Diencephalon (tissue), 2 donors: ENCODE measurements around the gene CALD1.

DNA sequence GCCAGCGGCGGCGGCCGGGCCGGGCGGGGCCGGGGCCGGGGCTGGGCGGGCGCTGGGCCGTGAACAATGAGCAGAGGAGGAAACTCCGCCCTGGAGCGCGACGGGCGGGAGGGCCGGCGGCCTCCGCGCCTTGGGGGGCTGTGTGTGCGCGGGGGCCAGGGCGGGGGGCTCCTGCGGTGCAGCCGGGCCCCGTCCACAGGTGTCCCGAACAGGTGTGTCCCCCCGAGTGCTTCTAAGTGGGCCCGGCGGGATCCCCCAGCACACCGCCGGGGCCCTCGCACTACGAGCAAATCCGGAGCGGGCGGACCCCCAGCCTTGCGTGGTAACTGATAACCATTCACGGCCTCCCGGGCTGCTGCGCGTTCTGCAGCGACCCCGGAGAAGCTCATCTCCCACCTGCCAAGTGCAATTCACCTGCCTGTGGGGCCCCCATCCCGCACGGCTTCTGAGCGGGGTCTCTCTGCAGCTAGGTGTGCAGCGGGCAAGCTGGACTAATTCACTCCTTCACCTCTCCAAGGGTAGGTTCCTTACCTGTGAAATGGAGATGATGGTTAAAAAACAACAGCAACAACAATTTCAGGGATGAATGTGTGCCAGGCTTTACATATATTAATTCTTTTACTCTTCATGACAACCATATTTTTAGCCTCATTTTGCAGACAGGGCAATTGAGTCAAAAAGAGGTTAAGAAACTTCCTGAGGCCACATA is 437 bp upstream of the PODXL start:
- RAMPAGE, long total RNA, result no peak

DNA sequence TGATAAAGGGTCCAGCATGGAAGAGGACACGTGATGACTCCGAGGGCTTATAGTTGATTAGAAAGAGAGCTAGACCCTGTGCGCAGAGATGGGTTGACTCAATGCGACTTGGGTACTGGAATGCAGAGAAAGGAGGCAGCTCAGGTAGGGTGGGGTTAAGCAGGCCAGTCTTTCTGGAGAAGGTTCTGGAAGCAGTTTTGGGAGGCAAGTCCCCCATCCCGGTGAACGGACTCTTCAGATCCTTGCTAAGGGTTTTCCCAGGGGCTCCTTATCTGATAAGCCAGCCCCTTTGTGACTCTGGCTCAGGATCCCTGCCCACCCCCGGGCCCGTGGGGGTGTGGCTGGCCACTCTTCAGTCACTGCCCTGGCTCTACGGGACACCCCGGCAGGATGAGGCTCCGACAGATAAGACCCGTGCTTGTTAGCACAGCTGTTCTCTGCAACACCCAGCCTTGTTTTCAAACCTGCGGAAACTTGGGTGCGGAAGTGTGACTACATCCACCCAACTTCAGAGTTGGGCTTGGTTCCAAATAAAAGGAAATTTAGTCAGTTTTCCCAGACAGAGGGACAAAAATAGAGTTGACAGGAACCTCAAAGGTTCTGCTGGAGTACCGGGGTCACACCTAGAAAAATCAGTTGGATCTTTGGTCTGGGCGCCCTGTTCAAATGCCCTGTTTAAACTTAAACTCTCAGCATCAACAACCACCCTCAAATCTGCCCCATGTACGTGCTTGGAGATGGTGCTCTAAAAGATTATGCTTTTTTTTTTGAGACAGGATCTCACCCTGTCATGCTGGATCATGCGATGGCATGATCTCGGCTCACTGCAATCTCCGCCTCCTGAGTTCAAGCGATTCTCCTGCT is 66.8 kb upstream of the PODXL start:
- RAMPAGE, long total RNA, result no peak

GRCh38 chr7:132655419-132655879 is 79.2 kb upstream of the PLXNA4 start:
- RAMPAGE, long total RNA, result no peak

- RAMPAGE, long total RNA, result no peak
Observed at GRCh38 chr7:133307577-133308110, 54.8 kb downstream of the EXOC4 start.

- RAMPAGE, long total RNA, result no peak
Observed at GRCh38 chr7:133310371-133310898, 57.6 kb downstream of the EXOC4 start.

- RAMPAGE, long total RNA, result no peak
Observed at GRCh38 chr7:133369012-133369607, 116.2 kb downstream of the EXOC4 start.

- RAMPAGE, long total RNA, result no peak
Observed at GRCh38 chr7:133416332-133416925, 163.6 kb downstream of the EXOC4 start.

- RAMPAGE, long total RNA, result no peak
Observed at GRCh38 chr7:134278780-134279223, 37.9 kb downstream of the SLC35B4 start.

GRCh38 chr7:134351385-134352067 is 34.8 kb upstream of the SLC35B4 start:
- RAMPAGE, long total RNA, result no peak

GRCh38 chr7:134353293-134353879 is 36.7 kb upstream of the SLC35B4 start:
- RAMPAGE, long total RNA, result no peak

DNA sequence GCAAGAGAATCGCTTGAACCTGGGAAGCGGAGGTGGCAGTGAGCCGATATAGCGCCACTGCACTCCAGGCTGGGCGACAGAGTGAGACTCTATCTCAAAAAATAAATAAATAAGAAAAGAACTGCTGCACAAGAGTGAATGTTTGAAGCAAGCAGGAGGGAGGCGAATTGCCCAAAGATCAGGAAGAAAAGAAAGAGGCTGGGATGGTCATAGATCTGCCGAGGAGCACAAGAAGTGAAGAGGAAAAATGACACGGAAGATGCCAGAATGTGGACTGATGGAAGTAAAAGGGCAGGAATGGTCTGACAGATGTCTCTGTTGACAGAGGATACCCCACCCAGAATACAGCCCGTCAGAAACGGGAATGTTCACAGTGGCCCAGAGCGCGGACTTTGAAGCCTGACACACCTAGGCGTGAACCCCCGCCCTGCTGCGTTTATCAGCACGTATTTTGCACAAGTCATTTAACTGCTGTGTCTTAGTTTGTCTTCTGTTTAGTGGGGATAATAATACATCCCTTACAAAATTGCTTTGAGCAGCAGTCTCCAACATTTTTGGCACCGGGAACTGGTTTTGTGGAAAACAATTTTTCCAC is 27.2 kb downstream of the AKR1B1 start:
- RAMPAGE, long total RNA, result no peak

DNA sequence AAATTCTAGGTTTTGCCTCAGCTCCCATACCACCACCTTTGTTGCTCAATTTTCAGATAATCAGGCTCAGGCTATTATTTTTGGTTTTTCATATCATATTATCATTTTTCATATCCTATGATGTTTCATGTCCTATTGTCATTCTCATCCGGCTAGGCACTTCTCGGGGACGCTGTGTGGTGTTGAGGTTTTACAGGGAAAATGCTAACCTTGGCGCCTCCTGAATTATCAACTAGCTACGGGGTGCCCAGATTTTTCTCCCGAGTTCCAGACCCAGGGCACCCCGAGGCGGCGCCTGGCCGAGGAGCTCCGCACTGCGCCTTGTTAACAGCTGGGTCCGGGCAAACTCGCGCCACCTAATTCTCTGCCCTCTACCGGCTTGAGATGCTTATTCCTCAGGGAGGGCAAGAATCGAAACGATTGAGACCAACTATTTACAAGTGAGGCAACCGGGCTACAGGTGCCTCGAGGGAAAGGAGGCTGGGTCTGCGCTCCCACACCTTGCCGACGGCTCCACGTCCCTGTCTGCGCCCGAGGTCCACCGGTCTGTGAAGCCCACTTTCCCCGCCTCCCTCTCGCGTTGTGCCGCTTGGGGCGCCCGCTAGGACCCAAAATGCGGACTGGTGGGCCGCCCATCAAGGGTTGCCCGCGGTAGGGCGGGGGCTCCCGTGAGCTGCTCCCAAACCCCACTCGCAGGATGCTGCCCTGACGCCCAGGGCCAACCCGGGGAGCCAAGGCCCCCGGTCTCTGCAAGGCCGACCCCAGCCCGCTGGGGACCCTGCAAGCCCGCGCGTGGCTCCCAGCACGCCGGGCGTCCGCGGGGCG is 608 bp downstream of the AKR1B1 start:
- RAMPAGE, long total RNA, result no peak

GRCh38 chr7:134669413-134669759 is 22.7 kb downstream of the BPGM start:
- RAMPAGE, long total RNA, result no peak

GRCh38 chr7:134695340-134695857 is 48.7 kb downstream of the BPGM start:
- RAMPAGE, long total RNA, result no peak

- RAMPAGE, long total RNA, result start-site peak on the plus strand at chr7:134779634-134779657, 87 and 217 reads in 2 replicates
Observed at GRCh38 chr7:134778994-134779991, at the start of gene CALD1. Gene CALD1, plus strand, starts transcription at chr7:134779634.

DNA sequence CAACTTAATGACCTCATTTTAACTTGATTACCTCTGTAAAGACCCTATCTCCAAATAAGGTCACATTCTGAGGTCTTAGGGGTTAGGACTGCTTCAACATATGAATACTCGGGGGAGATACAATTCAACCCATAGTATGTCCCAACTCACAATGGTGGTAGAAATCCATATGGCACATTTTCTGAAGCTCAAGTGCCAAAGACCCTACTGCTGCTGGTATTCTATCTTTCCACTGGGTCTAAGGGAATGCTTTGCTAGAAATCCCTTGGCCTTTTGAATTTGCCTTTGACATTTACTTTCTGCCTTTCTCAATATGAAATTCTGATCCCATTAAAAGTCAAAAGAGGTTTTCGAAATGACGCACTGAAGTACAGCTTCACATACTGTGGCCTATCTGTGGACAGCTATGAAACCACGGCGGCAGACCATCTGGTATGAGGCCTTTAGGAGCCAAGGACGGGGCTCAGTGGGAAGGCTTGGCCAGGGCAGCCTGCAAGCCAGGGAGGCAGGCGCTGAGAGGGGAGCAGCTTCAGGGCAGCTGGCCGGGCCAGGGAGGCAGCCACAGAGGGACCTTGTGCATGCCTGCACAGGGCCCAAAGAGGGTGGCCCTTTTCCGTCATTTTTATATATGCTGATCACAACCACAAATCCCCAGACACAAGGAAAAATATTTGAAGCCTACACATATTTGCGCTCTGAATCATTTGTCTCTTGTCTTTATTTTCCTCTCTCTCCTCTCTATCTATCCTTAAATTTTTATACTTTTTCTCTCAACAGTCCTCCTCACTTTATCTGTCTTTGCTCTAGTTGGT is 13.4 kb downstream of the CALD1 start:
- RAMPAGE, long total RNA, result no peak

DNA sequence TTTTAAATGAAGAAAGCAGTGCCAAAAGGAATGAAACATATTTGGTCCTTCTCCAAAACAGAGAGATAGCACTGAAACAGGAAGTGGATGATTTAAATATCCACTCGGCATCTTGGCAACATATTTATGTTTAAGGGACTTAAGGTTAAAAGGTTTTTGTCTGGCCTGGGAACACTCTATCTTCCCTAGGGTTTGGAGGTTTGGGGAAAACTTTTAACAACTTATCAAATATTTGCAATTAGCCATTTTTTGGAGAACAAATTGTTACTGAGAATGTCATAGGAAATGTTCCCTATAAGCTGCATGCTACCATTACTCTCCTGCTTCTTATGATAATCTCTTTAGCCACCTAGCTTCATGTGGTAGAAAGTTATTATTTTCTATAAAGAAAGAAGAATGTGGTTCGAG is 32.5 kb downstream of the CALD1 start:
- RAMPAGE, long total RNA, result no peak

DNA sequence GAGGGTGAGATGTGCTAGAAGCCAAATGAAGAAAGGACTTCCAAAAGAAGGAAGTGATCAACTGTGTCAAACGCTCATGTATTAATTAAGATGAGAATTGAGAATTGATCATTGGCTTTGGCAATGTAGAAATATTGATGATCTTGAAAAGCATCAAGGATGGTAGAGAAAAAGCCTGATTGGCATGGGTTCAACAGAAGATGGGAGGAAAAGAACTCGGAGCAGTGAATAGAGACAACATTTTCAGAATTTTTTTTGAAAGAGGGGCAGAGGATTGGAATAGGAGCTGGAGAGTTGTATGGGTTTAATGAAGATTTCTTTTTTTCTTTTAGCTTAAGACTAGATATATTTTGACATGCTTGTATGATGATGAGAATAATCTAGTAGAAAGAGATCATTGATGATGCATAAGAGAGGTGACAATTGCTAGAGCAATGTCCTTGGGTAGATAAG is 33.6 kb downstream of the CALD1 start:
- RAMPAGE, long total RNA, result no peak

DNA sequence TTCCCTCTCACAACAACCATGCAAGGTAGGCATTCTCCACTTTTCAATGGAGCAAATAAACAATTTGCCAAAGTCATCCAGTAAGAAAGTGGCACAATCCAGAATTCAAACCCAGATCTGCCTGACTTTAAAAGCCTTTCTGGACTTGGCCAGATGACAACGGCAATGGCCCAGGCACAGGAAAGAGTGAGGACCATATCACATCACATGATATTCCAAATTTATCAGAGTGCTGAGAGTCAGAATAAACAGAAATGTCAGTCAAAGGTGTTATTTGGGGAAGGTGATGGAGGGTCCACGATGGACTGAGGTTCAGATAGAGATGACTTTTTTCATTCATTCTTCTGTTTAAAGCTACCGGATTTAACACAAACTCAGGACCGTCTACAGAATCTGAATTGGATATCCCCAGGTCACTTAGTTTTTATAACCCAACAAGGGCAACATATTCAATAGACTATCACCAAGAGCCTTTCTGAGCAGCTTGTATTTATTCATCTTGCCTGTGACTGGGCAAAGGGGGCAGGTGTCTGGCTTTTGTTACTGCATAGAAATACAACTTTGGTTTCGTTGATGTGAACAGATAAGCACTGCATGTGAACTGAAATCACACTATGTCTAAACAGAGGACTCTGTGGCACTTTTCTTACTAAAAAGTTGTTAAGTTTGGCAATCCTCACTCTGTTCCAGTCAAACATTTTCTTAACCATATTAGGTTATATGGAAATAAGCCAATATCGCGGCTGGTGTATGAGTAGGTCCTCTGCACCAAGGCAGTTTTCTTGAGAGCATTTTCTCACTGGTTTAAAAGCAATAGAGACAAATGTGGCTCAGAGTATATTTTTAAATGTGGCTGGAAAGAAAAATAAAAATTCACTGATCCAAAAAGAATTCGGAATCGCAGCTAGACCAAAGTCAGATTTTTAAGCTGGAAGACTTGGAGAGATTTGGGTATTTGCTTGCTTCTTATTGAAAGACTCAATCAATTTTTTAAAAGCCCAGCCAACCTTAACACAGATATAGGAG is 48.3 kb downstream of the CALD1 start:
- RAMPAGE, long total RNA, result no peak

DNA sequence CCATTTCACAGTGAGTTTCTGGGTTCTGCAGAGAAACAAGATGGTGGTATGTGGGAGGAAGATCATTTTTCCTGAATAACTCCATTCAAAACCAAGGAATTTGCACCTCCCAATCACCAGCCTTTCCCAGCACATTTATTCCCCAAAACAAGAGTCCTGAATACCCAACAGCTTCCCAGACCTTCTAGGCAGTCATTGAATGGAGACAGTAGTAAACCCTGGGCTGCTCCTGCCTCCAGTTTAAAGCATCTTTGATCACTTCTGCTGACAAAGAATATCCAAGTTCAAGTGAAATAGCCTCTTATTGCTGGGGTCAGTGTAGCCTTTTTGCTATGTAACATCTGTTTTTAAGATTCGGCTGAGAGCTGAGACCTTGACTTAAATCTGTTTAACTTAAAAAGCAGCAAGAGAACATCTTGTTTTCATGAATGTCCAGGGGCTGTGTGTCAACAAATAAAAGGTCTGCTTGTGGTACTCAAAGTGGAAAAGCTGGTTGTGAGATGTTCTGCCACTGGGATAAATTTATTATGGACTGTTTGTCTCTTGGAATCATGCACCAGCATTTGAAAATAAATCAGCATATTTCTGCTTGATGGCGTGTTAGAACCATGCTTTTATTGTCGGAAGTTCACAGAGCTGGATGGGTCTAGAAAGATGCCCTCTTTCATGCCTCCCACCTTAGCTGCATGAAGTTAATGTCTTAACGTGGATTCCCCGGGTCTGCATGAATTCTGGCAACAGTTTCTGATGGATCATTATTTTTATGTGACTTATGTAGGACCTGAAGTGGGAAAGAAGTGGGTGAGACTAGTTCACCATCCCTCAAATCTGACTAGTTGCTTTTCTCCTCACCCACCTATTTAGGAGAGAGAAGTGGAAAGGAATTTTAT is 73.2 kb downstream of the CALD1 start:
- RAMPAGE, long total RNA, result no peak